ENCODE measurements around a stretch of chr1.

DNA sequence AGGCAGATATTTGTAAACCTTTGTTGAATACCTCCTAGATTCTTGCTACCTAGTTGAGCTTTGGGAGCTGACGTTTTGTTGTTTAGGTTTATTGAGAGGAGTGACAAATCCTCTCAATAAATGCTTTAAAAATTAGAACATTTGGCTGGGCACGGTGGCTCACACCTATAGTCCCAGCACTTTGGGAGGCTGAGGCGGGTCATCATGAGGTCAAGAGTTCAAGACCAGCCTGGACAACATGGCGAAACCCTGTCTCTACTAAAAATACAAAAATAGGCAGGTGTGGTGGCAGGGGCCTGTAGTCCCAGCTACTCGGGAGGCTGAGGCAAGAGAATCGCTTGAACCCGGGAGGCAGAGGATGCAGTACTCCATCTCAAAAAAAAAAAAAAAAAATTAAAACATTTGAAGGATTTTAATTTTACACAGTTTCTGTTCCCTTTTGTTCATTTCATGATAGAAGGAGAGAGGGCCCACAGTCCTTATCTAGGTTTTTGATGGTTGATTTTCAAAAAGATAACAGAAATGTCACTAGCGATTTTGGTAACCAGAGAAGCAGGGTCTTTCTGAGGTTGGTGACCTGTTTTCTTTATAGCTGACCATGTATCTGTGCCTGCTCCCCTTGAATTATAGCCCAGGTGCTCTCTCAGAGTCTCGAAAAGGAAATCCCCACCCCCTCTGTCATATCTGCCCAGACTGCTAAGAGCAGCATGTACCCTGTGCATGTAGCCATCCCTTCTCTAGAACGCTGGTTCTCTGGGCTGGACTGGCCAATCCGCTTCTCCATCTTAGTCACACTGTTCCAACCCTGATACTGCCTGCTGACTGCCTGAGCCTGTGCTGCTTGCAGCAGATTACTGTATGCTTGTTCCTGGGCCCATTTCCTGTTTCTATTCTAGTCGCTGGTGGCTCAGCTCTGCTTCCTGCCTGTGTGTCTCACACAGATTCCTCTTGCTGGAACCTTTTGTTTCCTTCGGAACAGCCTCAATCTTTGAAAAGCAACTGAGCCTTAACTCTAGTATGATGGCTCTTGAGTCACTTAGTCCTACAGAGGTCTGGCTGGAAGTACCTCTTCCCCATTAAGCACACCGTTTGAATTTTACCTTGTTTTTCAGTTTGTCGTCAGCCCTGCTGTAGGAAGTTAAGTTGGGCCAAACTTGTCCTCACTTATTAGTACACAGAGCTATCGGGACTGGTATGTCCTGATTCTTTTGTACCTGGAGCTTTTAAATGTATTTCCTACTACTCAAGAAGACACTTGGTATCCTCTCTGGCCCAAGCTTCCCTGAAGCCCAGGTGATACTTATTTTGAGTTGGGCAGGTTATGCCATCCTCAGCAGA, 43.9 kb upstream of the PIGV start:
- PRO-cap, 4 experiments: peak in 2 of 4 experiments; most common plus-strand start position 1,039 of the sequence (in 1); most common minus-strand start position 817 of the sequence (in 1)
- RAMPAGE, long total RNA, 2 experiments: no peak in any of the 2 experiments
- RRBS: no CpG with 5 or more reads among the region's 16 CpGs

DNA sequence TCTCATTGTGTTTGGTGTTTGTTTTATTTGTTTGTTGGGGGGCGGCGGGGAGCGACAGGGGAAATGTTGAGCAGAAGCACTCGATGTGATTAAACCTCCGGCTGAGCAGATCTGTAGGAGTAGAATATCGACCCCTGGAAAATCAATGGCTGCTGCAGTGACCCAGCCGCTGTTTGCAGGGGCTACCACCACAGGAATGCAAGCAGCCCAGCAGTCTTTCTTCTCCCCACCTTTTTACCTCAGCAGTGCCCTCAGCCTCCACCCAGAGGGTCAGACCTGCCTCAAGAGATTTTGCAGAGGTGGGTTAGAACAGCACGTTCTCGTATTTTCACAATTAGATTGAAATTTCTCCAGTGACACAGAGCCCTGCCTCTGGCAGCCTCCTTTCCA, 38.4 kb upstream of the PIGV start:
- PRO-cap, 4 experiments: no peak in any of the 4 experiments
- RAMPAGE, long total RNA, 2 experiments: no peak in any of the 2 experiments
- RRBS: no CpG with 5 or more reads among the region's 9 CpGs

DNA sequence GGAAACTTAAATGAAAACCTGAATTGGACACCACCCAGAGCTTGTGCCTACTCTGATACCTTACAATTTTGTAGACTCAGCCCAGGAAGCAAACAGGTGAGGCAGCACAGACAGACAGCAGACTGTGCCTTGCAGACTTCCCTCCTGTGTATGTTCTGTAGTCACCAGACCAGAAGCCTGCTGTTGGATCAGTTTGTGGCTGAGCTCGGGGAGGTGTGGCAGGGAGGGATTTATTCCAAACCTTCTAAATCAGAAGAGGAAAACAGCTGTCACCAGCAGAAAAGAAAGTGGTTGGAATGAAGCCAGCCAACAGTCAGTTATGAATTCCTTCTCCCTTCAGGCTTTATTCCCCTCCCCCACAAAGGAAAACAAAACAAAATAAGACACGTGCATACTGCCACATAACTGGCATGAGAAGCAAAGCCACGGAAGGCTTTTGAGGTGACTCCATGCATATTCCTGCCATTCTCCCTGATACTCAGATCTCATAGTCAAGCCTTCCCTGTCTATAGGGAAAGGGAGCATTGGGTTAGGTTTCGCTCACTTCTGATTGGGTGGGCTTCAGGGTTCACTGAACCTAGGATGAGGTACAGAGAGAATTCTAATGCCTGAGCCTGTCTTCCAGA, 19.0 kb upstream of the PIGV start:
- PRO-cap, 4 experiments: no peak in any of the 4 experiments
- RAMPAGE, long total RNA, 2 experiments: no peak in any of the 2 experiments
- RRBS: no CpG with 5 or more reads among the region's 4 CpGs

- PRO-cap, 4 experiments: no peak in any of the 4 experiments
- RAMPAGE, long total RNA, 2 experiments: no peak in any of the 2 experiments
- RRBS: no CpG with 5 or more reads among the region's 2 CpGs
Observed at GRCh38 chr1:26778326-26778801, 9.4 kb upstream of the PIGV start.

GRCh38 chr1:26780746-26781320, 6.9 kb upstream of the PIGV start:
- PRO-cap, 4 experiments: no peak in any of the 4 experiments
- RAMPAGE, long total RNA, 2 experiments: start-site peak on the plus strand in 1 of 2 experiments, at chr1:26781127-26781356 at its widest, 22 reads per replicate
- RRBS: no CpG with 5 or more reads among the region's 6 CpGs

DNA sequence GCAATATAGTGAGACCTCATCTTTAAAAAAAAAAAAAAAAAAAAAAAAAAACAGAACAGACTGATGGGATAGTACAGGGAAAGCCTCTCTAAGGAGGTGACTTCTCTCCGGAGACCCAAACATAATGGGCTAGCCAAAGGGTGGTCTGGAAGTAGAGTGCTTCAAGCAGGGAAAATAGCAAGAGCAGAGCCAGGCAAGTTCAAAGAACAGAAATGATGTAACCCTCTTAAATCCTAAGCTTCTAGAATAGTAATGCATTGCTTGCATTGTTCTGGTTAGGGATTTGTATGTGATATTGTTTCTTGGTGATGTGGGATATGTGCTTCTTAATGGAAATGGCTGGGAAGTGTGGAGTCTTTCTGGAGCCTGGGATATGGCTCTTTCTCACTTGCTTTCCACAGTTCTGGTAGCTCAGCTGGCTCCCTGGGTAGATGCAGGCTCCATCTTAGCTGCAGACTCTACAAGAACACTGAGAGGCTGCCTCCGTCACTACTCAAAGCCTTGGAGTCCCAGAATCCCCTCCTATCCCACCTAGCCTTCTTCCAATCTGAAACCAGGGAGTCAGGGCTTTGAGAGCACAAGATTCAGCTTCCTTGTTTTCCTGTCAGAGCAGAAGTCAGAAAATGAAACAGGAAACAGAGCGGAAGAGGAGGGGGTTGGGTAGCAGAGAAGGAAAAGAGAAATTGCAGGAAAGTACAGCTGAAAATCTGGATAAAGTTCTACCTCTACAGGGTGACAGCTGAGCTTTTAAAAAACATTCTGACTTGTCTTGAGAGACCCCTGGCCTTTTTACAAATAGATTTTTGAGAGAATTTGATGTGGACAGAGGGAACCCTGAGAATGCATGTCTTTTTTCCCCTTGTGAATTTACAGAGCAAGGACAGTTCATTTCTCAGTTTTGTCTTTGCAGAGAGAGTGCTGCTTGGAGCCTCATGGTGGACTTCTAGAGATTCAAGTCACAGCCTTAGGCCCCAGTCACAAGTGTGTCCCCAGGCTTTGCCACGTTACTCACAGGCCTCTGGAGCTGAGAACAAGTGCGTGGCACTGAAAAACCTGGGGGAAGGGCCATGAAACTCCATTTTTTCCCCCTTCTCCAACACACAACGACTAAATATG, 1.7 kb upstream of the PIGV start:
- PRO-cap, 4 experiments: peak in 1 of 4 experiments; most common plus-strand start position 666 of the sequence (in 1); most common minus-strand start position 468 of the sequence (in 1)
- RAMPAGE, long total RNA, 2 experiments: no peak in any of the 2 experiments
- RRBS: no CpG with 5 or more reads among the region's 6 CpGs

DNA sequence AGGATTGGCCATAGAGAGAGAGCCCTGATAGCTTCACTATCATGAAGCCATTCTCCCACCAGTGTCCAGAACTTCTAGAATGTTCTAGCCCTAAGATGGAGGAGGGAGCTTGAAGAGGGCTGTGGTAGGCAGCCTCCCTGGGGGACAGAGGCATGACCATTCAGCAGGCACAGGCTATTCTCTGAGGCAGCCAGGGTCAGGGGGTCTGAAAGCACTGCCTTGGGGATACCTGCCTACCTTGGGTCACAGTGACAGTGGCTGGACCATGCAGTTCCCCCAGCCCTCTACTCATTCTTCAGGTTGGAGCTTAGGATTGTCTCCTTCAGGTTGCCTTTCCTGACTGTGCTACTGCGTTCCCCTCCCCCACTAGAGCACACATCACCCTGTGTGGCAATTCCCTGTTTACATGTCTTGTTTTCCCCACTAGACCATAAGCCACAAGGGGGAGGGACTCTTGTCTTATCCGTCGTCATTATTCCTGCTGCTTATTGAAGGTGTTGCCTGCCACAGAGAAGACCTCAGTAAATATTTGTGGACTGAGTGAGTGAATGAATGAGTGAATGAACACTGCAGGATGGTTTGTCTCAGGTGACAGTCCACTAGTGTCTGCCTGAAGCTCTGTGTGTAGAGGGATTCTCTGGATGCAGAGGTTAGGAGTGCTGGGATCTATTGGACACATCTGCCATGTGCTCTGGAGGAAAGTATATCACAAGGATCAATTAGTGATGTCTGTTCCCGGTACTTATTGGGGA, 5.2 kb downstream of the ZDHHC18 start:
- PRO-cap, 4 experiments: no peak in any of the 4 experiments
- RAMPAGE, long total RNA, 2 experiments: no peak in any of the 2 experiments
- RRBS: no CpG with 5 or more reads among the region's 4 CpGs

DNA sequence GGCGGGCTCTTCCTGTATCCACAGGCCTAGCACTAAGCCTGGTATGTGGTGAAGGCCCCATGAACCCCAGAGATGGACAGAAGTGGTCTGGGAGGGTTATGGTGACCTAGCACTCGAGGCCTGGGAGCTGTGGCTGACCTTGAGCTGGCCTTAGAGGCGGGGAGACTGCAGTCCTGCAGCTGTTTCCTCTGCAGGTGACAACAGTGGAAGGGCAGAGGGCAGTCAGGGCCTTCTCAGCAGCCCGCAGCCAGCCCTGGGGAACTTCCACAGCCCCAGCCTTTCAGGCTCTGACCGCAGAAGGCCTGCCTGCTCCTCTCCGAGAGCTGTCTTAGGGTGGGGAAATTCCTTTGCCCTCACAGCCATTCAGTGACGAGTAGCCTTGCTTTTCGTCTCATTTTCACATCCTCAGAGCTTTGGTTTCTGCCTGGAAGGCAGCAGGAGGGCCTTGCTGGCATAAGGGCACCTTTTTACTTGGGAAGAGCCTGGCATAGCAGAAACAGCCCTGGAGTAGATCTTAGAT, 12.4 kb downstream of the ZDHHC18 start:
- PRO-cap, 4 experiments: no peak in any of the 4 experiments
- RAMPAGE, long total RNA, 2 experiments: no peak in any of the 2 experiments
- RRBS: no CpG with 5 or more reads among the region's 8 CpGs

- PRO-cap, 4 experiments: no peak in any of the 4 experiments
- RAMPAGE, long total RNA, 2 experiments: no peak in any of the 2 experiments
- RRBS: no CpG with 5 or more reads among the region's 10 CpGs
Observed at GRCh38 chr1:26847766-26848324, 15.1 kb upstream of the SFN start.

DNA sequence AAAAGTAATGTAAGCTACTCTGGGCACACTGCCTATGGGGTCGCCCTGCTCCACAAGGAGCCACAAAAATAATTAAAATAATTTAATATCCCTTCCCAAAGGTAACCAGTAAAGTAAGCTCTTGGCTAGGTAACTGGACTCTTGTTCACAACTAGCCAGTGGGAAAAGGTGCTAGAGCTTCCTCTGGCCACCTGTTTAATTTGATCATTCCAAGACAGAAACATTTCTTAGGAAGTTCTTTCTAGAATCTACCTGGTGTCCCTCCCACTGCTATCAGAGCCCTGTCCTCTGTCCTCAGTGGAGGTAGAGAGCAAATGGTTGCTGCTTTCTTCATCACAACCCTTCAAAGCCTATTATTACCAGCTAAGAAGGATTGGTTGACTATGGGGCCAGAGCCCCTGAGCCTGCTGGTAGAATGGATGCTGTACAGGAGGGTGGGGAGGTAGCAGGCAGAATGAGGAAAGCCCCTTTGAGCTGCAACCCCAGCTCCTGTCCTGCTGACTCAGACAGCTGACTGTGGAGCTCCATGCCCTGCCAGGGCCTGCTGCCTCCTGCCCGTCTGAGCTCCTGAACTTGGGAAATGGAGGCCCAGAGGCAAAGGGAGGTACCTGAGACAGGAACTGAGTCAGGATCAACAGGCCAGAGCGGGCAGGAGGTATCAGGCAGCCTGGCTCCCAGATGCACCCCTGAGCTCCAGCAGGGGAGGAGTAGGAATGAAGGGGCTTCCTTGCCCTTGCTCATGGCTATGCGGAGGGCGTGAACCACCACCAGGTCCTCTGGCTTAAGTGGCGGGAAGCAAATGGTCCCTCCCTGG, 4.2 kb upstream of the SFN start:
- PRO-cap, 4 experiments: no peak in any of the 4 experiments
- RAMPAGE, long total RNA, 2 experiments: no peak in any of the 2 experiments
- RRBS: no CpG with 5 or more reads among the region's 6 CpGs

DNA sequence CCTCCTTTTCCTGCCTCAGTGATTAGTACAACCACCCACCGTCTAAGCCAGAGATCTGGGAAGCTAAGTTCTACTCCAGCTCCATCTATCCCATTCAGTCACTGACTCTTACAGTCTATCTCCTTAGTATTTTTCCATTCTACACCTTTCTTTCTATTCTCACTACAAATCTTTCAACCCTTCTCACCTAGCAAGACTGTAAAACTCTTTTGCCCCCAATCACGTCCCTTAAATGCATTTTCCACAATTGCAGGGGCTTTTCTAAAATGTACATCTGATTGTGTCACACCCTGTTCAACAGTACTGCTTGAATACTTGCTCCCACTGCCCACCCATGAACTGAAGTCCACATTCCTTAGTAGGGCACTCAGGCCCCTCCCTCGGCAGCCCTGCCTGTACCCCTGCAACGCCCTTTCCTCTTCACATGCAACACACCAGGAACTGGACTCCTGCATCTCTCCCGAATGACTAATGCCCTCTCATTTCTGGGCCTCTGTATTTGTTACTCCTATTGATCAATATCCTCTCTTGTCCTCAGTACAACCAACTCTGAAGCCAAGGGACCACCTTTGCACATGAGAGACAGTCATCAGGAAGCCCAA, 7.1 kb downstream of the GPN2 start:
- PRO-cap, 4 experiments: no peak in any of the 4 experiments
- RAMPAGE, long total RNA, 2 experiments: no peak in any of the 2 experiments
- RRBS: no CpG with 5 or more reads among the region's 5 CpGs

DNA sequence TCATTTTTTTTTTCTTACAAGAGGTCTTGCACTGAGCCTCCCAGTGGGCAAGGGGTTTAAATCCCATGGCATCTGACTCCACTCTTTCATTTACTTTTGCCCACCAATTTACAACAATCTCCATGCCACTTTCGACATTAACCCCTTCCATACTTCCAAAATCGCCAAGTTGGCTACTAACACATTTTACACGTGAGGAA, 894 bp downstream of the GPN2 start:
- PRO-cap, 4 experiments: no peak in any of the 4 experiments
- RAMPAGE, long total RNA, 2 experiments: no peak in any of the 2 experiments
- RRBS: no CpG with 5 or more reads among the region's 3 CpGs

DNA sequence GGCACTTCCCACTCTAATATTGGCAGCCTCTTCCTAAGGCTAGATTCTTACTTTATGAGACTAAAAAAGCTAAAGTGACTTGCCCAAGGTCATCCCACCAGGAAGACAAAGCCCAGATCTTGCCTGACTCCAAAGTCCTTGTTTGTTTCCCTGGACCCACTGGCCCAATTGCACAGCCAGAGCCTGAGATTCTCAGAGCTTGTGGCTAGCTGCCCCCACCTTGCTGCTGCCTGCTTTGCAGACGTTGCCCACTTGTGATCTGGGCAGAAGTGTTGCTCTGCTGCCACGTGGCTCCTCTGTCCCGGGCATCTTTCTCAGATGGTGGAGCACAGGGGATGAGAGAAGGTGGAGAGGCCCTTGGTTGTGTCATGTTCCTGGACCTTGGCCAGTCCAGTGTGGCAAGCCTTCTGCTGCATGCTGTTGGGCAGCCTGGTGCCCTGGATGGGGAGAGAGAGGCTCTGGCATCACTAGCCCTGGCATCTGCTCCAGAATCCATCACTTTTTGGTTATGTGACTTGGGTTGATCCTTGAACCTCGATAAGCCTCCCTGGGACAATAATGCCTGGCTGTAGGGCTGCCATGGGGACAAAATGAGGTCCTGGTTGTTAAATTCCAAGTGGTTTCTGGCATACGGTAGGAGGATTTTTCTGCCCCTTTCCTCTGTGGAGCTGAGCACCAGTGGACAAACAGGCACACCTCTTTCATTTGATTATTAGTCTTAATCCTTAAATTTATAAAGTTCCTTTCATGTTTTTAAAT, 1.5 kb upstream of the NR0B2 start:
- PRO-cap, 4 experiments: no peak in any of the 4 experiments
- RAMPAGE, long total RNA, 2 experiments: no peak in any of the 2 experiments
- RRBS: no CpG with 5 or more reads among the region's 5 CpGs

DNA sequence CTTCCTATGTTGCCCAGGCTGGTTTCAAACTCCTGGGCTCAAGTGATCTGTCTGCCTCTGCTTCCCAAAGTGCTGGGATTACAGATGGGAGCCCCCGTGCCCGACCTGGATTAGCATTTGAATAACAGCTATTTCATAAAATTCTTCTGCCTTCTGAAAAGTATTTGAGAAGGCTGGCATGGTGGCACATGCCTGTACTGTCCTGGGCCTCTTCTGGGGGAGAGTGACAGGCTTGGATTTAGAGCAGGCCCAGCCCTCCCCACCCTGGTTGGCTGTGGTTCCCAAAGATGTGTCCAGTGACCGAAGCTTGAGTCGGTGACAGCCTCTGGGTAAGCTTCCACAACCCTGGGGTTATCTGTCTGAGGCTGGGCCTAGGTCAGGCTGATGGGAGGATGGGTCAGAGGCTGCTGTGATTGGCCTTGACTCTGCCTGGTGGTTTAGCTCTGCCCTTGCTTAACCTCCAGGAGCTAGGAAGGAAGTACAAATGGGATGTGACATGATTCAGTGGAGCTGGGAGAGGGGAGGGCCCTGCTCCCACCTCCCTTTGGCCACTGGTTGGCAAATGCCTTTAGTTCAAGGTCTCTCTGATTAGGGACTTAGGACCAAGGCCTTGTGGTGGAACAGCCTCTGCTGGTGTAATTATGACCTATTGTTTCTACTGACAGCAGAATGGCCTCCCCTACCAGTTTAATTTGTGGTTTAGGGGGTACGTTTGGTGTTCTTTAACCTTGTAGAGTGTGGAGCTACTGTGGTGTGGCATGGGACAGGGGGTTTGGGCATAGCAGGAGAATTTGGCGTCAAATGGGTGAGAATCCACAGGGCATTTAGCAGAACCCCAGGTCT, 16.5 kb downstream of the NUDC start:
- PRO-cap, 4 experiments: no peak in any of the 4 experiments
- RAMPAGE, long total RNA, 2 experiments: no peak in any of the 2 experiments
- RRBS: no CpG with 5 or more reads among the region's 6 CpGs

- PRO-cap, 4 experiments: no peak in any of the 4 experiments
- RAMPAGE, long total RNA, 2 experiments: no peak in any of the 2 experiments
- RRBS: no CpG with 5 or more reads among the region's 6 CpGs
Observed at GRCh38 chr1:26970870-26971184, 10.6 kb upstream of the KDF1 start.

GRCh38 chr1:26994029-26994668, 657 bp downstream of the TRNP1 start:
- PRO-cap, 4 experiments: peak in 3 of 4 experiments; most common plus-strand start chr1:26994104 (in 1); most common minus-strand start chr1:26994421 (in 2)
- RAMPAGE, long total RNA, 2 experiments: start-site peak on the plus strand in 1 of 2 experiments, at chr1:26994421-26994603 at its widest, 15 reads per replicate
- RRBS: 2% methylated on average over 35 of the region's 90 CpGs

DNA sequence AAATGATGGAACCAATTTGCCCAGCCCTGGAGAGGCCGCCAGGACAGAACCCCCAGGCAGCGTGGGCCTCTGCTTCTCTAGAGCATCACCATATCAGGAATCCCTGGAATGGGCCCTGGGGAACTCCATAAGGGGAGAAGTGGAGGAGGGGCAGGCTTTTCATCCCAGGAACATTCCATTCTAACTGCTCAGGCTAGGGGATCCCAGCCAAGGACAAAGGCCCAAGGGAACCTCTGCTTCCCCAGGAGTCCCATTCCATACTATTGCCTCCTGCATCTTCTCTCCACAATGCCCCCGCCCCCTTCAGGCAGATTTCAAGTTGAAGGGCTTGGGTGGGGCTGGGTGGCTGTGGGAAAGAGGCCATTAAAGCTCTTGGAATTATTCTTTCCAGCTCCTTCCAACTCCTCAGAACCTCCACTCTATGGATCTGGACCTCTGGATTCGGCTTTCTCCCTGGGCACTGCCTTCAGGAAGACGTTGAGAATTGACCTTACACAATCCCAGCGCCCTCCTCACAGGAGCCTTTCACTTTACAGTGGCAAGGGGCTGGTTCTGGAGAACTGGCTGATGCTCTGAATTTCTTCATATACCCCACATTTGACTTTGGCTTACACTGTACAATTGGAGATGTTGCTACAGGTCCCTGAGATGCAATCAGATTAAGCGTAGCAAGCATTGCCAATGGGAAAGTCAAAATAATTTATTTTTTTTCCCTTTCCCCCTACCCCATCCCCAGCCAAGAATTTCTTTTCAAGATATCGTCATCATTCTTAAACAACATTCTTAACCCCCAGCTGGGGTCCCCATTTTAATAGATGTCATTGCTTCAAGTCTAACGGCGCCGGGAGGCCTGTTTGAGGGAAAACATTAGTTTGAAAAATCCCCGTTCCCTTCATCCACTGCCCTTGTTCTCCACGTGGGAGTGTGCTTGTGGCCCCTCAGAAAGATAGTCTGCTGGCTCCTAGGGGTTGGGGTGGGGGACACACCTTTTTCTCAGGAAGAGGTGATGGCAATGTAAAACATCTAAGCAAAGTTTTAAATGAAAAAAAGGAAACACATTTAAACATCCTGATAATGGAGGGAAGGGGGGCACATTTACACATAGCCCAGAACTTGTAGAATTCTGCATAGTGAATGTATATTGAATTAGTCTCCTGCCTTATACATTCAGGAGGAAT, 6.4 kb downstream of the TRNP1 start:
- PRO-cap, 4 experiments: peak in 3 of 4 experiments; most common plus-strand start position 191 of the sequence (in 2); most common minus-strand start position 79 of the sequence (in 1)
- RAMPAGE, long total RNA, 2 experiments: no peak in any of the 2 experiments
- RRBS: no CpG with 5 or more reads among the region's 13 CpGs

GRCh38 chr1:27059072-27059487, 46.4 kb upstream of the TENT5B start:
- PRO-cap, 4 experiments: no peak in any of the 4 experiments
- RAMPAGE, long total RNA, 2 experiments: no peak in any of the 2 experiments
- RRBS: no CpG with 5 or more reads among the region's 9 CpGs

DNA sequence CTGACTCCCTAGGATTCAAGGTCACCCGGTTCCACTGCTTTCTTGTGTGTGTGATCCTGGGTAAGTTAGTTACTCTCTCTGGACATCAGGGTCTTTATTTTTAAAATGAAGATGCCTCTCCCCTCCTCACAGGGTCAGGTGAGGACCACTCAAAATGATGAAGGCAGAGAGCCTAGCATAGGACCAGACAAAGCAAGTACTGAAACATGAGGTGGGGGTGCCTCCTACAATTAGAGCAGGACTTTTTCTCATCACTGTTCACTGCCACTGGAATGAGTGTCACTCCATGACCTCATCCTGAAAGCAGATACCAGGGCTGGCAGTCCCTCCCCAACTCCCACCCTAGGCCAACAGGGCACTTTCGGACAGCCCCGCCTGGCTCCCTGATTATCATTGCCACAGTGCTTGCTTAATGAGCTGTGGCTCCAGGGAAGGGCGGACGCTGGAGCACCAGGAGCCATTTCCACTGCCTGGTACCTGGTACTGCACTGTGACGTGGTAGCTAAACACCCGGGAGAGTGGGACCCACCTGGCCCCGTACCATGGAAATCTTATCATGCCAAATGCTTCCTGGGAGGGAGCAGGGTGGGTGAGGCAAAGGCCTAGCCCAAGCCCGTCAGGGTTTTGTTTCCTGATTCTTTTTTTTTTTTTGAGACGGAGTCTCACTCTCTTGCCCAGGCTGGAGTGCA, 22.3 kb downstream of the SLC9A1 start:
- PRO-cap, 4 experiments: no peak in any of the 4 experiments
- RAMPAGE, long total RNA, 2 experiments: no peak in any of the 2 experiments
- RRBS: no CpG with 5 or more reads among the region's 10 CpGs

GRCh38 chr1:27138308-27139518, 16.2 kb downstream of the SLC9A1 start:
- PRO-cap, 4 experiments: no peak in any of the 4 experiments
- RAMPAGE, long total RNA, 2 experiments: no peak in any of the 2 experiments
- RRBS: no CpG with 5 or more reads among the region's 22 CpGs

Measured in uterus (tissue), 7 donors.